Placental pericyte (primary cell): Measurements from ENCODE around the genes CDH3 and NOB1.

- CAGE, long polyA plus RNA, result no peak
Observed at GRCh38 chr16:68247262-68248388, 2.5 kb downstream of the PLA2G15 start.

DNA sequence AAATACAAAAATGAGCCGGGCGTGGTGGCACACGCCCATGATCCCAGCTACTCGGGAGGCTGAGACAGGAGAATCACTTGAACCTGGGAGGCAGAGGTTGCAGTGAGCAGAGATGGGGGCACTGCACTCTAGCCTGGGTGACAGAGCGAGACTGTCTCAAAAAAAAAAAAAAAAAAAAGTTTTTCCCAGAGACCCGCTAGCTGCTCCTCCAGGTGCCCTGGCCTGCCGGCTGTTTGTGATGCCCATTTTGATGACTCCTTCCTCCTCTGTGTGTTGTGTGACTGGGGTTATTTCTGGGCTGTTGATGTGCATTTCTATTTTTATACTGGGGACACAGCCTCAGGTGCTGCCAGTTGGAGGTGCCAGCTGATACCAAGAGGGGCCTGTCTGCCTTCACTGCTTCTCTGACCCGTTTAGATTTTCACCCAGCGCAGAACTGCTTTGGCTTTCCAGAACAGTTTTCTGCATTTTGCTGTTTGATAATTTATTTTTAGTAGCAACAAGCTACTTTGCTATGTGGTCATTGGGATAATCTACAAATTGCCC, 6.6 kb downstream of the PLA2G15 start:
- CAGE, long polyA plus RNA, result no peak

DNA sequence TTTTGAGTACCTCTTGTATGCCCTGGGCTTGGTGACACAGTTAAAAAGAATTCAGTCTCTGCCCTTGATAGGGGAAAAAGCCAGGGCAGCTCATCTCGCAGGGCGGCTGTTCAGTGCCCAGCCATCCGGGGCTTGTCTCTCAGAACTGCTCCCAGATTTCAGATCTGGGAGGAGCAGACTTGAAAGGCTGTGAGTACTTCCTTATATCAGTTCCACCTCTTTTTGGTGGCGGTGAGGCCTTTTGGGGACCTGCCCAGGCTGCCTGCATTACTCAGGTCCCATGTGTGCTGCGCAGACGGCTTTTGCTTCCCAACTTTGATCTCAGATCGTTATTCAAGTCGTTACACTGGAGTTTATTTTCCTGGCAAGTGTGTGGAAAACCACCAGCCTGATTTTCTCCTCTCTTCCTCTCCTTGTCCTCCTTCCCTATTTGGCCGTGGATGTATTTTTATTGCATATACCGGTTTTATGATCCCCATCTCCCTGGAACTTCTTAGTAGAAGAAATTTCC, 1.1 kb downstream of the SLC7A6 start:
- CAGE, long polyA plus RNA, result no peak

DNA sequence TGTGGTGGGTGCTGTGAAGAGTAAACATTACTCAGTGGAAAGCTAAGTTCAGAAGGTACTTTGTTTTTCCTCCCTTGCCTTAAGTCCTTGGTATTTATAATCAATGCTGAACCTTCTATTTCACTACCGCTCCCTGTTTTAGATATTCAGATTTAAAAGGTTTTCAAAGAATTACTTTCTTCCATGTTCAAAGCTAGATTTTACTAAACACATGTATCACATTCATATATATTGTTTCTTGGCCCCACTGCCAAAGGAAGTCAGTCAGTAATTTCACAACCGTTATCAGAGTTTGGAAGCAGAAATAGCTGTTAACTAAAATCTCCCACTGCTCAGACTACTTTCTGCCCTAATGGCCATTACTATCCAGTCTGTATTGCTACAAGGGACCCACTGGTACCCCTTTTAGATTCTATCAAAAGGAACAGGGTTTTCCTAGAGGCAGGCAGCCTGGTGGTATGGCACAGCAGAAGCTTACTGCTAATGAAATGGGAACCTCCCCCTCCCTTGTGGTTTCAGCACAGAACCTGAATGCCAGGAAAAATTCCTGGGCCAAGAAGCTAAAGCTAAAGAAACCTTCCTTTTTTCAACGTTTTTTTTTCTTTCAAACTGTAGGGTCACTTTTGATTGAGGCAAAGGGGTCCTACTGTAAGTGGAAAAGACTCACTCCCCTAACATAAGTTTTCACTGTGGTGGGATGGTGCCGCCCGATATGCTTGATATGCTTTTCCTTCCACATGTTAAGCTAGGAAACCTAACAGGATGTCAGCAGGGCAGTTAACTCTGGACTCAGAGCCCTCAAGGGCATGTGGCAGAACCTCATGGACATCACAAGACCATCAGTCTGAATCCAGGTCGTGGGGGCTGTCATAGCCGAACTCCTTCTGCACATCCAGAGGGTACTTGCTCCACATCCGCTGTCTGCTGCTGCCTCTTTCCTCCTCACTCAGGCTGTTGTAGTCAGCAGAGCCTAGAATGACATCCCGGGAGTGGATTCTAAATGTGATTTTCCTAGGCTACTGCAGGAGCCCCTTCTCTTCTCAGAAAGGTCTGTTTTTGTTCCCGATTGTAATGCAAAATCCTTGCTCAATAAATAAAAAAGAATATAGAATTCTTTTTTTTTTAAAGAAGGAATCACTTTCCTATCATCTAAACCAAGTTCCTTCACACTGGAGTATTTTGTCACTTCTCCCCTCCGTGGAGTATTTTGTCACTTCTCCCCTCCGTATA, 9.9 kb downstream of the SLC7A6OS start:
- CAGE, long polyA plus RNA, result no peak

DNA sequence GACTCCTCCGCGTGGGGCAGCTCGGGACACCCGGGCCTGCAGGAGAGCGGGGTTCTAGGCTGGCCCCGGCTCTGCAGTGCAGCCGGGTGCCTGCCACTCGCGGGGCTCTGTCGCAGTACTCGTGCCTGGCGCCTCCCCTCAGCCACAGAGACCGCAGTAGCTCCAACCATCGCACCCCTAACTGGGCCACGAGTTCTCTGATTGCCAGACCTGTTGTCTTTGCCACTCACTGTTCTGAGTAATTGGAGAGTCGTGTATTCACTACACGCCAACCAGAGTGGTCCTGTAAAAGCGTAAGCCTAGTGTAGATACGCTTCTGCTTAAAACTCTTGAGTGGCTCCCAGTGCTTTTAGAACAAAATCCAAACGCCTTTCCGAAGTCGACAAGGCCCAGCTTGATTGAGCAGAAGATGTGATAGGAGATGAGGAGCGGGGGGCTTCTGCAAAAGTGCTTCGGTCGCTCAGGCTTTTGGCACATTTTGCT, 435 bp downstream of the PRMT7 start:
- CAGE, long polyA plus RNA, result no peak

DNA sequence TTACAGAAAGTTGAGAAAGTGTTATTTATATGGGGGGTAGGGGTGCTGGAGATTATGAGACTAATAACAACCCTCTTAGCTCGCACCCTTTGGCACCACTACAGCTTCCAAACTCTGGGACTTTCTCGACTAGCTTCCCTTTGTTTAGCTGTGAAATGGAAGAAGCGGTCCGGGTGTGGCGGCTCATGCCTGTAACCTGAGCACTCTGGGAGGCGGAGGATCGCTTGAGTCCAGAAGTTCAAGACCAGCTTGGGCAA, 904 bp upstream of the CDH3 start:
- CAGE, long polyA plus RNA, result no peak

GRCh38 chr16:68645221-68645788, at the start of gene CDH3:
Gene CDH3, plus strand, starts transcription at chr16:68645310.
- CAGE, long polyA plus RNA, result no peak

- CAGE, long polyA plus RNA, result no peak
Observed at GRCh38 chr16:68742351-68742625, 5.2 kb downstream of the CDH1 start.

DNA sequence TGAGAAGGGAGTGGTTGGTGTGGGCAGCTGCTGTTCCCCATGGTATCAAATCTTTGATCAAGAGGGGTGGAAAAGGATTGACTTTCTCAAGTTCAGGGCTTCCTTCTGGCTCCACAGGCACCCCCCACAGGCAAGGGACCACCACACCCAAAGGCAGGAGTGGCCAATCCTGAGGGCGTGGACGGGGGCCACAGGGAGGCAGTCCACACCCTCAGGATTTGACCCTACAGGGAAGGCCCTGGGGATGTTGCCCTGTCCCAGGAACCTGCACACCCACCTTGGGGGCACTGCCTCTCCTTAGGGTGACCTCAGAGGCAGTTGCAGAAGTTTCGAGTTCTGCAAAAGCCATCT, 44.9 kb downstream of the CDH1 start:
- CAGE, long polyA plus RNA, result no peak

- CAGE, long polyA plus RNA, result no peak
Observed at GRCh38 chr16:68789975-68791062, 53.0 kb upstream of the TANGO6 start.

GRCh38 chr16:68815309-68815825, 28.0 kb upstream of the TANGO6 start:
- CAGE, long polyA plus RNA, result no peak

- CAGE, long polyA plus RNA, result no peak
Observed at GRCh38 chr16:68819094-68819610, 24.2 kb upstream of the TANGO6 start.

DNA sequence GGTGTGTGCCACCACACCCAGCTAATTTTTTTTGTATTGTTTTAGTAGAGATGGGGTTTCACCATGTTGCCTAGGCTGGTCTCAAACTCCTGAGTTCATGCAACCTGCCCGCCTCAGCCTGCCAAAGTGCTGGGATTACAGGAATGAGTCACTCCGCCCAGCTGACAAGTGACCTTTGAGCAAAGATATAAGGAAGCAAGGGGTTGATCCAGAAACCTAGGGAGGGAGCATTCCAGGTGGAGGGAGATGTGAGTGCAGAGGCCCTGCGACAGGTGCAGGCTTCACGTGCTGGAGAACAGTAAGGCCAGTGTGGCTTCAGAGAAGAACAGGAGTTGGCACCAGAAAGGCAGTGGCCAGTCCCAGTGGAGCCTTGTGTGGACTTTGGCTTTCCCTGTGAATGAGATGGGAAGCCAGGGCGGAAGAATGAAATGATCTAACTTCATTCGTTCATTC, 73.6 kb upstream of the HAS3 start:
- CAGE, long polyA plus RNA, result no peak

GRCh38 chr16:69187264-69188244, 590 bp downstream of the SNTB2 start:
- CAGE, long polyA plus RNA, result no peak

DNA sequence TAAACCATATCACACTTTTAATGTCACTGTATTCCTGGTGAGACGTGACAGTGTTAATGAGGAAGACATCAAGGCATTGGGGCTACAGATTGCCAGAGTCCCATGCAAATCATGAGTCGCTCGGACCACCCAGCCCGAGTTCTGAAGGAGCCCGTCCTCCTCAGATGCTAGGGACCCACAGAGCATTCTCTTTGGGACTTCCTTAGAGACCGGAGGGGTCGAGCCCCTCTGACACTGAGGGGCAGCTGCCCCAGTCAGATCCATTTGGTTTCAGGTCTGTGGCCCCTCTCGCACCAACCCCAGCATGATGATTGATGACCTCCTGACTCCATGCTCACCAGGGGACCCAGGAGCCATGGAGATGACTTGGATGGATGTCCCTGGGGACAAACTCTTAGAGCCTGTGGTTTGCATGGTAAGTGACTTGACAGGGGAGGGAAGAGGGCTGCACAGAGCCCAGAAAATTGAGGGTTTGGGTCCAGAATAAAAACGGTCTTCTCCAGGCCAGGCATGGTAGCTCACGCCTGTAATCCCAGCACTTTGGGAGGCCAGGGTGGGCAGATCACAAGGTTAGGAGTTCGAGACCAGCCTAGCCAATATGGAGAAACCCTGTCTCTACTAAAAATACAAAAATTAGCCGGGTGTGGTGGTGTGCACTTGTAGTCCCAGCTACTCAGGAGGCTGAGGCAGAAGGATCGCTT, 8.0 kb downstream of the PDF start:
- CAGE, long polyA plus RNA, result no peak

DNA sequence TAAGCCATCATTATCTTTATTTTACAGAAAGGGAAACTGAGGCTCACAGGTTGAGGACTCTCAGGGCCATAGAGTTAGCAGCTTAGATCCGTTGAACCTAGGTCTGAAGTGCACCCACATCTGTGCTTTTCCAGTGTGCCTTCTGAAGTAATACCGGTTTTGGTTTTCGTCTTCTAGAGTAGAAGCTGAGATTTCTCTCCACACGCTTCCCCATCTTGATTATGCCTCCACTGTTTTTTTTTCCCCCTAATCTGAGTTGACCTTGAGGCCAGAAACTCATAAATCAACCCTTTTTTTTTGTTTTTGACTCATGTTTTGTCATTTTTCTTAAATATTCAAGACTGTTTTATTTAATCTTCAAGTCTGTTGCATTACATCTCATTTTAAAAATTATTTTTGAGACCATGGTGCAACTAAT, 713 bp downstream of the CYB5B start:
- CAGE, long polyA plus RNA, result no peak

- CAGE, long polyA plus RNA, result no peak
Observed at GRCh38 chr16:69522679-69523475, 42.9 kb upstream of the NFAT5 start.

DNA sequence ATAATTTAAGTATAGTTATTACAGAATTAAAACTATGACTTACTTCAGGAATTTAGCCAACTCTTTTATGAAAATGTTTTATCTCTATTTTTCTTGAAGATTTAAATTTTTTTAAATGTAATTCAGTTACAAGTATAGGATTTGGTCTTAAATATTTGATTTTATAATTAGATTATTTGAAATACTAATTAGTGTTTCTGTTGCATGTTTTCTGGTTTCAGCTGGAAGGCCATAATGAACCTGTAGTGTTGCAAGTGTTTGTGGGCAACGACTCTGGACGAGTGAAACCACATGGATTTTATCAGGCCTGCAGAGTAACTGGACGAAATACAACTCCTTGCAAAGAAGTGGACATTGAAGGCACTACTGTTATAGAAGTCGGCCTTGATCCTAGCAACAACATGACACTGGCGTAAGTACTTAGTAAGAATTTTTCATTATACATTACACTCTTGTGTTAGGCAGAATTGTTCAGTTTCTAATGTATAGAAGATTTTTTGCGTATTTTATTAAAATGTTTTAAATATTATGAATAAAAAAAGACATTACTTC, 70.9 kb downstream of the NQO1 start:
- CAGE, long polyA plus RNA, result no peak

DNA sequence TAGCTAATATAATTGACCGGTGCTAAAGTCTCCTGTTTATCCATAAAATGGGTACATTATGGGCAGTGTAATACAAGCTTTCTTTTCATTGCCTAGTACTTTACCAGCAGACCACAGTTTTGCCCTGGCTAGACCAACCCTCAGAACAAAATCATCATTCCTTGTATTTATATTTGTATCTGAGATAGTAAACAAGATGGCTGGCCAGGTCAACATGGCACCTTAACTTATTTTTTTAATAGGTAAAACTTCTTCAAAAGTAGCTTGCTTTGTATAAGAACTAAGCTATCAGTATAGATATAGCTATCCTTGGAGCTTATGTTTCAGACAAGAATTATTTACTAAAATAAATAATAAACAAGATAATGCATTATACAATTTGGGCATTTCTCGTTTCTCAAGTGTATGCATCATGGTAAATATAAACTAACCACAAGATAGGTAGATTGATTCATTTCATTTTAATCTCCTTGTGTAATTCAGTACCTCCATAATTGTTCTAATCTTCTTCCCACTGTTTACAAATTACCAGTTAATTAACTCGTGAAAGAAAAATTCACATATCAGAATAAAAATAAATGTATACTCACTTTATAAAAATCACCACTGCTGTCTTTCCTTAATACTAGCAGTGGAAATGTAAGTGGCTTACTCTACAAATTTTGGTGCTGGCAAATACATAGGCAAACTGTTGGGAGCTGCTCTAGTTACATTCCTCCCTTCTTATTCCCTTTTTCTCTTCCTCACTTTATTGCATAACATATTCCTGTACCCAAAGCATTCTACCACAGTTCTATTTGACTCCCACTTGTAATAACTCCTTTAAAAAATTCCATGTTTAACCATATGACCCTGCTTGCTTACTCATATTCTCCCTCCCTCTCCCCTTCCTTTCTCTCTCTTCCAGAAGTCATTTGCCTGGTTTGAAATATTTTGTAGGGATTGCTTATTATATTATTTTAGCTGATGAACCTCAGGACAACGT, 23.0 kb downstream of the NQO1 start:
- CAGE, long polyA plus RNA, result no peak

GRCh38 chr16:69754386-69755342, at the start of gene NOB1:
Gene NOB1, minus strand, starts transcription at chr16:69754926.
- CAGE, long polyA plus RNA, result no peak